Stomach (tissue), 7 donors: Measurements from ENCODE around the genes SCARB1, UBC, BRI3BP and SLC15A4.

DNA sequence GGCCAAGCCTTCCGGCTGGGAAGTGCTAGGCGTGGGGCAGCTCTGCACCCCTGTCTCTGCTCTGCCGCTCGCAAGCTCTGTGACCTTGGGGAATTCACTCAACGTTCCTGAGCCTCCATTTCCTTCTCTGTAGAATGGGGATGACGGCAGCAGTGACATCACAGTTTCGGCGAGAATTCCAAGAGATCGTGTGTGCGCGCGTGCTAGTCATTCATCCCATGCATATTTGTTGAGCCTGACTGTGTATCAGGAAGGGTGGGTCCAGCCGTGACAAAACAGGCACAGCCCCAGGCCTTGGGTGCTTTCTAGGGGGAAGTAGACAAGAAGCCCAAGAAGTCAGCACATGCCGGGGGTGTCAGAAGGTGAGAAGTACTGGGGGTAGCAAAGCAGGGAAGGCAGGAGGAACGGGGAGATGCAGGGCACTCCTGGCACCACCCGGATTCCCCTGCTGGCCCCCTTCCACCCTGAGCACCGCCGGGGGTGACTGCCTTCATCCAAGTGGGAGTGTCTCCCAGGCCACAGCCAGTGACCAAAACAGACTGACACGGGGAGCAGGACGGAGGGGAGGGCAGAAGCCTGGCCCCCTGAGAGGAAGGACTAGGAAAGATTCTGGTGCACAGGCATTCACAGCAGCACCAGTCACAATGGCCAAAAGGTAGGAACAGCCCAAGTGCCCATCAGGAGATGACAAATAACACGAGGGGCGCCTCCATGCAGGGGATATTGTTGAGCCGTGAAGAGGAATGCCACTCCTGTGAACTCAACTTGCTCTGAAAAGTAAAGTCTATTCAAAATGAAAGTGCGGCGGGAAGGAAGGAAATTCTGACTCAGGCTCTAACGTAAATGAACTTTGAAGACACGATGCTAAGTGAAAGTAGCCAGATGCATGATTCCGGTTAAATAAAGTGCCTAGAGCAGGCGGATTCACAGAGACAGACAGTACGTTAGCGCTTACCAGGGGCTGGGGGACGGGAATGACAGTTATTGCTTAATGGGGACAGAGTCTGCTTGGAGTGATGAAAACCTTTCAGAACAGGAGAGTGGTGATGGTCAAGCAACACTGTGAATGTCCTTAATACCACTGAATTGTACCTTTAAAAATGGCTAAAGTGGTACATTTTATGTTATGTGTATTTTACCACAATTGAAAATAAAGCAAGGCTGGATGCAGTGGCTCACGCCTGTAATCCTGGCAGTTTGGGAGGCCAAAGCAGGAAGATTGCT lies 146.0 kb upstream of the NCOR2 start:
- PRO-cap, result bidirectional peak, plus-strand start at position 299 of the sequence, minus-strand start at position 63 of the sequence; bidirectional peak, plus-strand start at position 1,035 of the sequence, minus-strand start at position 767 of the sequence
- RAMPAGE, long total RNA, 5 experiments, result no peak in any of the 5 experiments
- RRBS, result 45% methylated on average over 3 of the region's 33 CpGs

DNA sequence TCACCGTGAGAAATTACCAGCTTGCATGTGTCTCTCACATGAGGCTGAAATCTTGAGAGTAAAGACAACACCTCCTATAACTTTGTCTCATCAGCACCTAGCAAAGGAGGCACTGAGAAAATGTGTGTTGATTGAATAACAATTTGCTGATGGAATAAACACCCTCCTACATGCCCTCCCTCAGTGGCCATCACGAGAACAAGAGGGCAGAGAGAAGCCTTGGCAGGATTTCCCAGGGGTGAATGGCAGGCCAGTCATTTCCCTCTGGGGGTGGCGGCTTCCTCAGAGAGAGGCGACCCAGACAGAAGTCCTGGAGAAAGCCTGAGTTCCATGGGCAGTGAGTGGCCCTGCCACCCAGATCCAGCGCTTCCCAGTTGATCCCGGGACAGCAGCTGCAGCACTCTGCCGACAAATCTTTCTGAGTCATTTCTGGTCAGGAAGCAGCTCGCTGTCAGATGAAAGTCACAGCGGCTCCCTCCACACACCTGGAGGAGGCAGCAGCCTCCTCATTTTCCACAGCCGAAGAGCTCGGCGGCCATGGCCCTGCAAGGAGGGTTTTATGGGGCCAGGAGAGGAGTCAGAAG lies 123.0 kb downstream of the SCARB1 start:
- PRO-cap, result unidirectional peak, plus-strand start at position 324 of the sequence; bidirectional peak, plus-strand start at position 426 of the sequence, minus-strand start at position 418 of the sequence
- RAMPAGE, long total RNA, 5 experiments, result no peak in any of the 5 experiments
- RRBS, result no CpG with 5 or more reads among the region's 12 CpGs

- PRO-cap, result no peak
- RAMPAGE, long total RNA, 5 experiments, result no peak in any of the 5 experiments
- RRBS, result 94% methylated on average over 6 of the region's 31 CpGs
These were observed 77.3 kb downstream of the SCARB1 start for GRCh38 chr12:124786118-124787008.

DNA sequence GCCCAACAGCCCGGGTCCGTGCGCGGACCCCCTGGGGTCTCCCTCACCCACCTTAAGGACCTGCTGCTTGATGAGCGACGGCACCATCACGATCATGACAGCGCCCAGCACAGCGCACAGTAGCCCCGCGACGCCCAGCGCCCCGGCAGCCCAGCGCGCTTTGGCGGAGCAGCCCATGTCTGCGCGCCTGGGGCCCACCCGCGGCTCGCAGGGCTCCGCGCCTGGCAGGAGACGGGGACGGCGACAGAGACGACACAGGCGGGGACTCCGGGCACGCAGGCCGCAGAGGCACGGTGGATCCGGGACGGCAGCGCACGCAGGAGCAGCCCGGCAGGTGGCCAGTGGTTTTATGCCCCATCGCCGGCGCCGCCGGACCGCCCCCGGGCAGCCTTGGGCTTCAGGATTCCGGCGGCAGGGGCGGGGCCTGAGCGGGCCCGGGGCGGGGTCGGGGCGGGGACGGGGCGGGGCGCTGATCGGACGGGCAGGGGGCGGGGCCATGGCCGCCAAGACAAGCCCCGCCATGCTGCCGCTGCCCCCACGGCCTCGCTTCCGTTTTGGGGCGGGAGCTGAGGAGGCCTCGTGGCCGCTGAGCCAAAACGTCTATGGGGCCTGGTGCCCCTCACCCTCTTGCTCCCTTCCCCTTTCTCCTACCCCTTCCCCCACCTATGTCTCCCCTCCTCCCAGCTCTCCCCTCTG lies at the start of gene SCARB1:
TSS of gene SCARB1 (minus strand) at position 321 of the 696 bp plus-strand sequence.
- PRO-cap, result bidirectional peak, plus-strand start at position 484 of the sequence, minus-strand start at position 376 of the sequence
- RAMPAGE, long total RNA, 5 experiments, result start-site peak on the minus strand in 1 of 5 experiments, centred at position 311 of the sequence, 6 reads per replicate
- RRBS, result 1% methylated on average over 18 of the region's 69 CpGs

DNA sequence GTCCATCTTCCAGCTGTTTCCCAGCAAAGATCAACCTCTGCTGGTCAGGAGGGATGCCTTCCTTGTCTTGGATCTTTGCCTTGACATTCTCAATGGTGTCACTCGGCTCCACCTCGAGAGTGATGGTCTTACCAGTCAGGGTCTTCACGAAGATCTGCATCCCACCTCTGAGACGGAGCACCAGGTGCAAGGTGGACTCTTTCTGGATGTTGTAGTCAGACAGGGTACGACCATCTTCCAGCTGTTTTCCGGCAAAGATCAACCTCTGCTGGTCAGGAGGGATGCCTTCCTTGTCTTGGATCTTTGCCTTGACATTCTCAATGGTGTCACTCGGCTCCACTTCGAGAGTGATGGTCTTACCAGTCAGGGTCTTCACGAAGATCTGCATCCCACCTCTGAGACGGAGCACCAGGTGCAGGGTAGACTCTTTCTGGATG lies 2.0 kb downstream of the UBC start:
- PRO-cap, result unidirectional peak, minus-strand start at position 118 of the sequence
- RAMPAGE, long total RNA, 5 experiments, result no peak in any of the 5 experiments
- RRBS, result no CpG with 5 or more reads among the region's 10 CpGs

DNA sequence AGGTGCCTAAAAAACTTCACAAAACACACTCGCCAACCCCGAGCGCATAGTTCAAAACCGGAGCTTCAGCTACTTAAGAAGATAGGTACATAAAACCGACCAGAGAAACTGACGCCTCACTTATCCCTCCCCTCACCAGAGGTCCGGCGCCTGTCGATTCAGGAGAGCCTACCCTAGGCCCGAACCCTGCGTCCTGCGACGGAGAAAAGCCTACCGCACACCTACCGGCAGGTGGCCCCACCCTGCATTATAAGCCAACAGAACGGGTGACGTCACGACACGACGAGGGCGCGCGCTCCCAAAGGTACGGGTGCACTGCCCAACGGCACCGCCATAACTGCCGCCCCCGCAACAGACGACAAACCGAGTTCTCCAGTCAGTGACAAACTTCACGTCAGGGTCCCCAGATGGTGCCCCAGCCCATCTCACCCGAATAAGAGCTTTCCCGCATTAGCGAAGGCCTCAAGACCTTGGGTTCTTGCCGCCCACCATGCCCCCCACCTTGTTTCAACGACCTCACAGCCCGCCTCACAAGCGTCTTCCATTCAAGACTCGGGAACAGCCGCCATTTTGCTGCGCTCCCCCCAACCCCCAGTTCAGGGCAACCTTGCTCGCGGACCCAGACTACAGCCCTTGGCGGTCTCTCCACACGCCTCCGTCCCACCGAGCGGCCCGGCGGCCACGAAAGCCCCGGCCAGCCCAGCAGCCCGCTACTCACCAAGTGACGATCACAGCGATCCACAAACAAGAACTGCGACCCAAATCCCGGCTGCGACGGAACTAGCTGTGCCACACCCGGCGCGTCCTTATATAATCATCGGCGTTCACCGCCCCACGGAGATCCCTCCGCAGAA lies at the start of gene UBC:
TSS of gene UBC (minus strand) at position 782 of the 854 bp plus-strand sequence.
- PRO-cap, result bidirectional peak, plus-strand start at position 260 of the sequence, minus-strand start at position 78 of the sequence; unidirectional peak, minus-strand start at position 388 of the sequence; bidirectional peak, plus-strand start outside the sequence, minus-strand start at position 782 of the sequence
- RAMPAGE, long total RNA, 5 experiments, result start-site peak on the minus strand in 5 of 5 experiments, centred at positions 741 to 765 of the sequence, 19 to 226 reads per replicate
- RRBS, result 2% methylated on average over 15 of the region's 67 CpGs

- PRO-cap, result unidirectional peak, minus-strand start at chr12:124921834
- RAMPAGE, long total RNA, 5 experiments, result no peak in any of the 5 experiments
- RRBS, result no CpG with 5 or more reads among the region's 15 CpGs
These were observed 7.3 kb upstream of the UBC start for GRCh38 chr12:124921629-124922350.

GRCh38 chr12:124993305-124994520 lies at the start of gene BRI3BP:
TSS of gene BRI3BP (plus strand) at chr12:124993645.
- PRO-cap, result bidirectional peak, plus-strand start at chr12:124993678, minus-strand start at chr12:124993562; bidirectional peak, plus-strand start at chr12:124994359, minus-strand start at chr12:124994246
- RAMPAGE, long total RNA, 5 experiments, result start-site peak on the plus strand in 1 of 5 experiments, at chr12:124993648-124993988 at its widest, 6 reads per replicate
- RRBS, result 1% methylated on average over 48 of the region's 136 CpGs

- PRO-cap, result no peak
- RAMPAGE, long total RNA, 5 experiments, result no peak in any of the 5 experiments
- RRBS, result no CpG with 5 or more reads among the region's 20 CpGs
These were observed 60.1 kb downstream of the TMEM132B start for GRCh38 chr12:125246051-125247002.

- PRO-cap, result no peak
- RAMPAGE, long total RNA, 5 experiments, result no peak in any of the 5 experiments
- RRBS, result no CpG with 5 or more reads among the region's 6 CpGs
These were observed 979.8 kb downstream of the TMEM132B start for GRCh38 chr12:126165889-126166543.

DNA sequence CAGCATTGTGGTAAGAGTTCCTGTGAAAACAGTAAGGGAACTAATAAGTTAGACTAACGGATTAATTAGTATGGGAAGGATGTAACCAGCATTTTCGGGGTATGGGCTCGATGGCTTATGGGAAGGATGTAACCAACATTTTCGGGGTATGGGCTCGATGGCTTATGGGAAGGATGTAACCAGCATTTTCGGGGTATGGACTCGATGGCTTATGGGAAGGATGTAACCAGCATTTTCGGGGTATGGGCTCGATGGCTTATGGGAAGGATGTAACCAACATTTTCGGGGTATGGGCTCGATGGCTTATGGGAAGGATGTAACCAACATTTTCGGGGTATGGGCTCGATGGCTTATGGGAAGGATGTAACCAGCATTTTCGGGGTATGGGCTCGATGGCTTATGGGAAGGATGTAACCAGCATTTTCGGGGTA lies 1397.1 kb downstream of the TMEM132B start:
- PRO-cap, result no peak
- RAMPAGE, long total RNA, 5 experiments, result no peak in any of the 5 experiments
- RRBS, result no CpG with 5 or more reads among the region's 16 CpGs

GRCh38 chr12:126690220-126690586 lies 1504.0 kb downstream of the TMEM132B start:
- PRO-cap, result no peak
- RAMPAGE, long total RNA, 5 experiments, result no peak in any of the 5 experiments
- RRBS, result no CpG with 5 or more reads among the region's 5 CpGs

GRCh38 chr12:128025546-128026246 lies 241.3 kb upstream of the TMEM132C start:
- PRO-cap, result no peak
- RAMPAGE, long total RNA, 5 experiments, result no peak in any of the 5 experiments
- RRBS, result no CpG with 5 or more reads among the region's 9 CpGs

GRCh38 chr12:128603811-128604302 lies 219.9 kb downstream of the SLC15A4 start:
- PRO-cap, result no peak
- RAMPAGE, long total RNA, 5 experiments, result no peak in any of the 5 experiments
- RRBS, result no CpG with 5 or more reads among the region's 3 CpGs

GRCh38 chr12:128664095-128664438 lies 159.7 kb downstream of the SLC15A4 start:
- PRO-cap, result no peak
- RAMPAGE, long total RNA, 5 experiments, result no peak in any of the 5 experiments
- RRBS, result no CpG with 5 or more reads among the region's 11 CpGs

DNA sequence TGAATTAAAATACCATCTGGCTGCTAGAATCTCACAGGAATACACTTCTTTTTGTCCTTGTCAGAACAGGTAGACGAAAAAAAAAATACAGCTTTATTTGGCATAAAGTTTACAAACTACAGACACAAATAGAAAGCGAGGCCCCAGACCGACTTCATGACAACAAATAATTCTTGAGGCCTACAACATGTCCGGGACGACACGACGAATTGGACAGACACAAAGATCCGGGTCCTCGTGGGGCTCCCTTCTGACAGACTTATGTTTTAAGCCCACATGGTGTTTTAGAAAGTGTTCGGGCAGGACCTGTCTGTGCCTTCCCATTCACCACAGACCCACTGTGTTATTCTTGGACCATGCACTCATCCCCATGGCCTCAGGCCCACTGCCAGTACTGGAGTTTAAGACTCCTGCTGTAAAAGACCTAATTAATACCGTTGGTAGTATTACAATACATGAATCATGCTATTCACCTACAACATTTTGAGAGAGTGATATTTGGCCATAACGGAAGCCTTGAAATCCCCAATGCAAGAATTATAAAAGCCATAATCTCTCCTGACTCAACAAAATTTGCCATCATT lies 20.0 kb downstream of the SLC15A4 start:
- PRO-cap, result no peak
- RAMPAGE, long total RNA, 5 experiments, result no peak in any of the 5 experiments
- RRBS, result no CpG with 5 or more reads among the region's 12 CpGs

DNA sequence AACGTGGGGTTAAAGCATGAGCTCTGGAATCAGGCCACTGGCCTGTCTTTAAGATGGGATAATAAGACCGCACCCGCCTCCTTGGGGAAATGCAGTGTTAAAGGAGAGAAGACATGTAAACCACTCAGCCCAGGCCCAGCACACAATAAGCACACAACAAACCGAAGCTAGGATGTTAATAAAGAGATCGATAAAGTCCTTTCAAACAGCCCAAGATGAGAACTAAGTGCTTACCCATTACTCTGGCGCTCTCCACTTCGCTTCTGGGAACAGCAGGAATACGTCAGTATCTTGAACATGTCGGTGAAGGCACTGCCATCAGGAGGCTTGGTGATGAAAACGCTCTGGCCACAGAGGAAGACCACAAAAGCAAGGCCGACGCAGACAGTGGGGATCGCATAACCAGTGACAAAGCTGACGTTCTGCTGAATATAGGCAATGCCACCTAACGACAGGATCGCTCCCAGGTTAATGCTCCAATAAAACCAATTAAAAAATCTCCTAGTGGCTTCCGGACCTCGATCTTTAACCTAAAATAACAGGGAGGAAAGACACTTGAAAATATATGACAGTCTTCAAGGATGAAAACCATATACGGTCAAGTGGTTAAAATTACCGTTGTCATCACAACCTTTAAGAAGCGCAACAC lies 9.1 kb downstream of the SLC15A4 start:
- PRO-cap, result no peak
- RAMPAGE, long total RNA, 5 experiments, result no peak in any of the 5 experiments
- RRBS, result no CpG with 5 or more reads among the region's 21 CpGs

- PRO-cap, result unidirectional peak, plus-strand start at chr12:128823490; unidirectional peak, minus-strand start at chr12:128823674; bidirectional peak, plus-strand start at chr12:128824107, minus-strand start at chr12:128823983
- RAMPAGE, long total RNA, 5 experiments, result start-site peak on the plus strand in 2 of 5 experiments, at chr12:128824068-128824155 at its widest, 13 to 17 reads per replicate
- RRBS, result 2% methylated on average over 23 of the region's 127 CpGs
These were observed at the start of gene SLC15A4 for GRCh38 chr12:128823051-128824242. TSS of gene SLC15A4 (minus strand) at chr12:128823958.

DNA sequence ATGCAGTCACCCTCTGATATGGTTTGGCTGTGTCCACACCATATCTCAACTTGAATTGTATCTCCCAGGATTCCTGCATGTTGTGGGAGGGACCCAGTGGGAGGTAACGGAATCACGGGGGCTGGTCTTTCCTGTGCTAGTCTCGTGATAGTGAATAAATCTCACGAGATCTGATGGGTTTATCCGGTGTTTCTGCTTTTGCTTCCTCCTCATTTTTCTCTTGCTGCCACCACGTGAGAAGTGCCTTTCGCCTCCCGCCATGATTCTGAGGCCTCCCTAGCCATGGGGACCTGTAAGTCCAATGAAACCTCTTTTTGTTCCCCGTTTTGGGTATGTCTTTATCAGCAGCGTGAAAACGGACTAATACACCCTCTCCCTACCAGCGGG lies 256.2 kb downstream of the GLT1D1 start:
- PRO-cap, result no peak
- RAMPAGE, long total RNA, 5 experiments, result no peak in any of the 5 experiments
- RRBS, result no CpG with 5 or more reads among the region's 12 CpGs

DNA sequence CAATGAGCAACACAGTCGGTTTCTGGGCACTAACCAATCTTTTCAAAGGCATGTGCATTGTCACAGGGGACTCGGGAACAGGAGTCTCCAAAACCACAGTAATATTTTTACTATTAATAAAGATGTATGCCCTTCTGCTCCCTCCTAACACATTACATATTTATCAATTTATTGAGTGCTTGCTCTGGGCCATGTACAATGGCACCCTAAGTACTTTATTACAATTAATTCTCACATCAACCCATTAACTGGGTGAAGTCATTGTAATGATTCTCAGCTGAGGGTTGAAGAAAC lies 429.8 kb downstream of the TMEM132D start:
- PRO-cap, result no peak
- RAMPAGE, long total RNA, 5 experiments, result no peak in any of the 5 experiments
- RRBS, result no CpG with 5 or more reads among the region's 2 CpGs